ENCODE measurements around the genes ANKFN1 and MSI2.

DNA sequence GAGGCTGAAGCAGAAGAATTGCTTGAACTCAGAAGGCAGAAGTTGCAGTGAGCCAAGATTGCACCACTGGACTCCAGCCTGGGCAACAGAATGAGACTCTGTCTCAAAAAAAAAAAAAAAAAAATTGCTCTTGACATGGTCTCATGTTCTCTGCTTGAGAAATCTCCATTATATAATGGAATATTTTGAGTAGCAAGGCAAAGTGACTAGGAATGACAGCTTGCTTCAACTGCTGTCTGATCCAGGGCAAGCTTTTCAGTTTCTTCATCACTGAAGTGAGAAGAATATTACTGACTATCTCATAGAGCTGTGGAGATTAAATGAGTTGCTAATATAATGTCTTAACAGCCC, 24.5 kb upstream of the MMD start:
- PRO-cap: no peak

- PRO-cap: no peak
Measured at GRCh38 chr17:55446929-55447360, 25.3 kb upstream of the MMD start.

- PRO-cap: no peak
Measured at GRCh38 chr17:56153115-56153654, at the start of gene ANKFN1. ANKFN1 (plus strand) TSS chr17:56153475.

- PRO-cap: no peak
Measured at GRCh38 chr17:56412524-56412914, 181.0 kb upstream of the NOG start.

- PRO-cap: no peak
Measured at GRCh38 chr17:56595451-56596337, 2.2 kb downstream of the NOG start.

- PRO-cap: no peak
Measured at GRCh38 chr17:56822754-56823383, 10.9 kb downstream of the C17orf67 start.

- PRO-cap: no peak
Measured at GRCh38 chr17:56861646-56862346, 27.8 kb downstream of the DGKE start.

DNA sequence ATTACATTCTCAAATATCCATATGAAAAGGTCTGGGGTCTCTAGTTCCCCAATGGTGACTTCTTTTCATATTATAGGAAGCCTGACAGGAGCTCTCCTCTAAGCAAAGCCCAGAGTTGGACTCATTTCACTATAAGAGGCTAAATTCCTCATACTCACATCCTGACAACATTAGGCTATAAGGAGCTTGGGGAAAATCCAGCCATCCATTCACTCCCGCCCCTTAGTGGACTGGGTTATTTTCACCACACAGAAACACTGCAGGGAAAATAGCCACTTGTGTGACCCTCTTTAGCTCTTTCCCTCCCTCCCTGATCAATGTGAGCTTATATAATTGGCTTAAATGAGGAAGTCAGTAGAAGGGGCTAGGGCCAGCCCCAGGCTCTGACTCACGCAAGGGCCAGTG, 23.8 kb downstream of the TRIM25 start:
- PRO-cap: no peak

GRCh38 chr17:56892270-56893101, 21.4 kb downstream of the TRIM25 start:
- PRO-cap: no peak

- PRO-cap: no peak
Measured at GRCh38 chr17:56906013-56906574, 7.8 kb downstream of the TRIM25 start.

DNA sequence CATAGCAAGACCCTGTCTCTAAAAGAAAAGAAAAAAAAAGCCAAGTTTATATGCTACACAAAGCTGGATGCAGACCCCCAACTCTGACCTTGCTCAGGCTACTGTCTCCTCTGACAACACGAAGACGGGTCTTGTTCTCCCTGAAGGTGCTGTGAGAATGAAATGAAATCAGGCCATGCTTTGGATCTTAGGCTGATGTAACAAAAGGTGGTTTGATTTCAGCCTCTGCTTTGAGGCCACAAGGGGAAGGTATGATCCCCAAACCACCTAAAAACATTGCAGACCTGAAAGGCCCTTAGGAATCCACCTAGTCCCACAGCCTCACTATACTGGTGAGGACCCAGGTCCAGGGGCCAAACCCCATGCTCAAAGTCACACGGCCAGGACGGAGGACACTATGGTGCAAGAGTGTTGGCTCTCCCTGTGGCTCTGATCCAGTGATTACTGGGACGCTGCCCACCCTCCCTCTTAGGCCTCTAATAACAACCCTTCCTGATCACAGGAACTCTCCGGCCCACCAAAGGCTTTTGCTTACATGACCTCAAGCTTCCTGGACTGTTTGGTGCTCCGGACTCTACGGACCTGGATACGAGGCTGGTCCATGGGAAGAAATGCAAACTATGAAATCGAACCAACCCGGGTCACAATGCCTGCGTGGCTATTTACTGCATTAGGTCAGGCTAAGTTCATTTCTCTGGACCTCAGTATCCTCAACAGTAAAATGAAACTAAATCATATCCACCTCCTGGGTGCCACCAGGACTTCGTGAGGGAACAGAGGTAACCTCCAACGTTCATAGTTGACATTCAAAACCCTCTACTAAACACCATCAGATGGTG, 1.6 kb downstream of the TRIM25 start:
- PRO-cap: no peak

DNA sequence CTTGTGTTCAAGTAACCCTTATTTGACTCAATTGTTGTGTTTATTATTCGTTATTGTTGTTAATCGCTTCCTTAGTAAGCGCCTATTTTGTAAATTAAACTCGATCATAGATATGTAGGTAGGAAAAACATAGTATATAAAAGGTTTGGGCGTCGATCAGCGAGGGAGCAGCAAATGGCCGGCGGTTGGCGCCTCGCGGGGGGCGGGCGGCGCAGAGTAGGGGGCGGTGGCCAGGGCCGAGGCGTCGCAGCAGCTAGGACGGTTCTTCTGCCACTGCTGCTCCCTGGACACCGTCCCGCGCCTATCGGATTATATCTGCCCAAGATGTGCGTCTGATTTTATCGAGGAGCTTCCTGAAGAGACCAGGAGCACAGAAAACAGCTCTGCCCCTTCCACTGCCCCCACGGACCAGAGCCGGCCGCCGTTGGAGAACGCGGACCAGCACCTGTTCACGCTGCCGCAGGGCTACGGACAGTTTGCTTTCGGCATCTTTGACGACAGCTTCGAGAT, 39.7 kb upstream of the AKAP1 start:
- PRO-cap: no peak

DNA sequence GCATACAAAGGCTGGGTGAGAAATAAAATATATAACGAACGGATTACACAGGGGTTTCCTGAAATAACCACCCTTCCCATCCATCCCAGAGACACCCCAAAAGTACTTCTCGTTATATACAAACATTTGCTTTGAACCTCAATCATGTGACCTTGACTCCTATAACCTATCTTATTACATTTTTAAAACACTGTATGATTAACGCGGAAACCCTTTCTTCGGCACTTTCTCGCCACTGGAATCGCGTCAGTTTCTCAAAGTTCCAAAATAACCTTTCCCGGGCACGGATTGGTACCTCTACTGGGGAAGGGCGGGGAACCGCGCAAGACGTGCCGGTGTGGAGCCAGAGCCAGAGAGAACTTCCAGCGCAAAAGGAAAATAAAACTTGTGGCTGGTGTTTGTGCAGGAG, 813 bp upstream of the MSI2 start:
- PRO-cap: bidirectional peak, plus-strand start at position 300 of the sequence, minus-strand start at position 237 of the sequence

DNA sequence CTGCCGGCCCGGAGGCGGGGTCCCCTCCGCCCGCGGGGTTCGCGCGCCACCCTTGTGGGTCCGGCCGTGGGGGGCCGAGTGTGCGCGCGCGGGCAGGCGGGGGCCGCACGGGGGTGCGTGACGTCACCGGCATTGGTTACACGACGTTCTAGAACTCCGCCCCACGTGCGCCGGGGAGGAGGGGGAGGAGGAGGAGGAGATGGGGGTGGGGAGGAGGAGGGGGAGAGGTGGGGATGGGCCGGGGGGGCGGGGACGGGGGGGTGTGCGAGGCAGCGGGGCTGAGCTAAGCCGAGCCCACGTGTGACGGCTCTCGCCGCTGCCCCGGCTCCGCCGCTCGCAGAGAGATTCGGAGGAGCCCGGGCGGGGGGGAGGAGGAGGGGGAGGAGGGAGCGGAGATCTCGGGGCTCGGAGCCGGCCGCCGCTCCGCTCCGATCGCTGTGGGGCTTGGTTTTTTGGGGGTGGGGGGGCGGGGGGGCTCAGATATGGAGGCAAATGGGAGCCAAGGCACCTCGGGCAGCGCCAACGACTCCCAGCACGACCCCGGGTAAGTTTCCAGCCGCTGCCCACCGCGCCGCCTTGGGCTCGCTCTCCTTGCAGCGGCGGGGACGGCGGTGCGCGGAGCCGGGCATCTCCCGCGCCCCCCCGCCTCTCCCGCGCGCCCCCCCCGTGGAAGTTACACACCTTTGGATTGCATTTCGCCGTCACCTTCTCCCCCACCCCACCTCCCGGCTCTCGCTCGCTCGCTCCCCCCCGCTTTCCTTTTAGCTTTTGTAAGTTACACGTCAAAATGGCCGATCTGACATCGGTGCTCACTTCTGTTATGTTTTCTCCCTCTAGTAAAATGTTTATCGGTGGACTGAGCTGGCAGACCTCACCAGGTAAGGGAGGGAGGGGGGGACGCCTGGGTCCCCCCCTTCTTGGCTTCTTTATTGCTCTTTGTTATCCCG, at the start of gene MSI2:
TSS of gene MSI2 (plus strand) at position 263 of the 947 bp plus-strand sequence.
- PRO-cap: bidirectional peak, plus-strand start at position 373 of the sequence, minus-strand start at position 150 of the sequence

- PRO-cap: no peak
Measured at GRCh38 chr17:57275651-57276594, 19.6 kb downstream of the MSI2 start.

GRCh38 chr17:57278717-57279434, 22.6 kb downstream of the MSI2 start:
- PRO-cap: no peak

DNA sequence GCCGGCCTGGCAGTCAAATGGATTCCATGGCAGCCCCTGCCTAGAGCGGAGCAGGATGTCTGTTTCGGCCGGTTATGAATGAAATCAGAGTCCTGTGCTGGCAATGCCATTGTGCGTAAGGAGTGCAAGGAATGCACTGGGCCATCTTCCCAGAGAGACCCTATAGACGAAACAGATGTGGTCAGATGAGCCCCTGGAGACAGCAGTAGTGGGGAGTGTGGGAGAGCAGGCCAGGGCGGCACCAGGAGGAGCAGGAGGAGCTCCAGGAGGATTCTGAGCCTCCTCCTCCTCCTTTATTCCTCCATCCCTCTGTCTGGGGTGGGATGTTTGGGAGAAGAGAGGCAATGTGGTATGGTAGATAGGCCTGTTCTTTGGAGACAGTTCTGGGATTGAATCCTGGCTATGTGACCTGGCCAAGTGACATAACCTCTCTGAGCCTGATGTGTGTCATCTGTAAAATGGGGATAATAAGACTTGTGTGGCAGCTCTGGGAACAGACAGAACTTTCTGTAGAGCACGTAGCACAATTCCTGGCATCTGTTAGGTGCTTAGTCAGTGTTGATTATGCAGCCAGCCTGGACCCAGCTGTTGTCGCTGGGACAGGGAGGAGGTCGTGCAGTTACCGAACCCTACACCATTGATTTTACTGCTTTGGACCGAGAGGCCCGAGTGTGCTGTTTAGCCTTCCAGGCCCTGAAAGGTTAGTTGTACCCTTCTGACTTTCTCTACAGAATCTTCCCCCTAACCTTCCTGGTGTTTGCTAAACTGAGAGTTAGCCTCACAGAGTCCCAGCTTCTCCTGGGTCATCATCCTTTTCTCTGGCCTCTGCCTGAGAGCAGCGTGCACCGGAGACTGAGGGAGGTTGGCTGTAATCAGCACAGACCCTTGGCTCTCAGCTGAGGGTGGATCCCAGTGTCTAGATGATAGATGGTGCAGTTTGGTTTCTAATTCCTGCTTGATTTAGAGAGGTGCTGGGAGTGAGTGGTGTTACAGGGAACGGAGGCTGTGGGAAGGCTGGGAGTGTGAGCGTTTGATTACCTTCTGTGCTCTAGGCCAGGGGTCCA, 31.7 kb downstream of the MSI2 start:
- PRO-cap: no peak

DNA sequence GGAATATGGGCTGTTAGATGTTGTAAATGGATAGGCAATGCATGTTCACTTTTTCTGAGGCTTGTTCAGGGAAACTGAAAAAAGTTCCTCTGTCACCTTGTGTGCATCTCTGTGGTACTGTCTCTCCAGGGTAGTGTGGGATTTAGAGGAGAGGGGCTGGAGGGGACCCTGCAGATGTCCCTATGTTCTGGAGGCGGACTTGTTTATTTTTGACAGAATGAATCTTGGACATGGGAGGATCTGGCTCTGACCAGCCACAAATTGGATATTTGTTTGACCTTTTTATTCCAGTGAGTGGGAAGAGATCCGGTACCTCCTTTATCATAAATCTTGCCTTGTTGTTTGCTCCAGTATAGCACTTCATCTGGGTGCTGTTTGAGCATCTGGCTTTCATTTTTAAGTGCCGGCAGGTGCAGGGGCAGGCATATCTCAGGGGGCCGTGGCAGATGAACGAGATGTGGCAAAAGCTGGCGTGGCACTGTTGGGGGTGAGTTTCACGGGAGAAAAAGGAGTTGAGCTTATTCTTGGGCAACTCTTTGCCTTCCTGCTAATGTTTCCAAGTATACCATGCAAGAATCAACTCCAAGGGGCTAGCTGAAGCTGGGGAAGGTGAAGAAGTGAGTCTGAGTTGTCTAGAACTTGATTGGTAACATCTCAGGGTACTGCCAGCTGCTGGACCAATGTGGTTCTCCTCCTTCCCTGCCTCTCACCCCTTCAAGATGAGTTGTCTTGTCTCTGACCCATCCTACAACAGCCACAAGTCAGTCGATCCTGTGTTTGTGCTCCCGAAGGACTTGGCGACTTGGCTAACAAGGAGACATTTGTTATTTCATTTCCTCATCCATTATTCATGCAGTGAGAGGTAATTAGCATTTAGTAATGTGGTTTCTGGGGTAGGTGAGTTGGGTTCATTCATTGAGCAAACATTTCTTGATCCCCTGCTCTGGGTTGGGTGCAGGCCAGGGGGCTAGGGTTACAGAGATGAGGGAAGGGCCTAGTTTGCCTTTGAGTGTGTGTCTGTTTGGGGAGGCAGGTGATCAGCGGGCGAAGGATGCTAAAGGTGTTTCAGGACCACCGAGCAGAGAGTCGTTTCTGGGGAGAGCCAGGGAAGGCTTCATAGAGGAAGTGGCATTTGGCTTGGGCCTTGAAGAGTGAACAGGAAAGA, 38.0 kb downstream of the MSI2 start:
- PRO-cap: no peak

DNA sequence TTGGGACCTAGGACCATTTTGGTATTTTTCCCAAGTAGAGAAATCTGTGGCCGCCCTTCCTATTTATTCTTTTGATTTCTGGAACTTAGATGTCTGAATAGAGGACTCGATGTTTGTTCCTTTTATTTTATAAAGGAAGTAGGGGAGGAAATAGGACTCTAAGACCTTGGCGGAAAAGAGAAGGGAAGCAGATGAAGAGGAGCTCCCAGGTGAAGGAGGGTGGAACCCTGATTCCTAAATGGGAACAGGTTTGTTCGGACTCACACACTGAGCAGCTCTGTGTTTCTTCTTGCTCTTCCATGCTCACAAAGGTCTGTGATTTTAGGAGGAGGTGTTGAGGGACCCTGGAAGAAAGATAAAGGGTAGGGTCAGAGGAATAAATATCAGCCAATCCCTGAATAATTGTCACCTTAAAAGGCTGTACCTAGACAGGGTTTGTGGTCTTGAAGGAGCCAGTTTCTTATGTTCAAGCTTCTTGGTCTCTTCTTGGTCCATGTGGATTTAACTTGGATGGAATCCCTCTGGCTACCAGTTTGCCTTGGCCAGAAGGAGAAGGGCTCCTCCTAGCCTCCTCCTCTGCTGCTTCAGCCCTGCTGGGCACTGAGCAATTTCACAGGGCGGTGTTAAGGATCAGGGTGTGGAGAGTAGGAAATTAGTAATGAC, 96.1 kb downstream of the MSI2 start:
- PRO-cap: no peak

GRCh38 chr17:57420958-57421574, 164.7 kb downstream of the MSI2 start:
- PRO-cap: no peak